Uterus (tissue), 7 donors: ENCODE measurements around a stretch of chr2.

GRCh38 chr2:149166955-149167491, 128.5 kb downstream of the LYPD6B start:
- PRO-cap, 4 experiments = no peak in any of the 4 experiments
- RAMPAGE, long total RNA, 2 experiments = no peak in any of the 2 experiments
- RRBS = no CpG with 5 or more reads among the region's 3 CpGs

GRCh38 chr2:150319548-150319924, 167.9 kb downstream of the RND3 start:
- PRO-cap, 4 experiments = no peak in any of the 4 experiments
- RAMPAGE, long total RNA, 2 experiments = no peak in any of the 2 experiments
- RRBS = no CpG with 5 or more reads among the region's 1 CpG

- PRO-cap, 4 experiments = no peak in any of the 4 experiments
- RAMPAGE, long total RNA, 2 experiments = no peak in any of the 2 experiments
- RRBS = no CpG with 5 or more reads among the region's 3 CpGs
These were observed 9.4 kb downstream of the RND3 start for GRCh38 chr2:150478048-150478562.

GRCh38 chr2:150630430-150631108, 143.1 kb upstream of the RND3 start:
- PRO-cap, 4 experiments = no peak in any of the 4 experiments
- RAMPAGE, long total RNA, 2 experiments = no peak in any of the 2 experiments
- RRBS = no CpG with 5 or more reads among the region's 2 CpGs

DNA sequence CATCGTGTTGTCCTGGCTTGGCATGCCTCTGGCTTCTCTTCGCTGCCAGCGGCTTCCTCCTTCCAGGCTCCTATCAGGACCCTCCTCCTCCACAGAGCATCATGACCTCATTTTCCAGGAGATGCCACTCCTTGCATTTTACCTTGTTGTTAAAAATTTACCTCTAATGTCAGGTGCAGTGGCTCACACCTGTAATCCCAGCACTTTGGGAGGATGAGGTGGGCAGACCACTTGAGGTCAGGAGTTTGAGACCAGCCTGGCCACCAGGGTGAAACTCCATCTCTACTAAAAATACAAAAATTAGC, 35.8 kb upstream of the NEB start:
- PRO-cap, 4 experiments = no peak in any of the 4 experiments
- RAMPAGE, long total RNA, 2 experiments = no peak in any of the 2 experiments
- RRBS = no CpG with 5 or more reads among the region's 3 CpGs

DNA sequence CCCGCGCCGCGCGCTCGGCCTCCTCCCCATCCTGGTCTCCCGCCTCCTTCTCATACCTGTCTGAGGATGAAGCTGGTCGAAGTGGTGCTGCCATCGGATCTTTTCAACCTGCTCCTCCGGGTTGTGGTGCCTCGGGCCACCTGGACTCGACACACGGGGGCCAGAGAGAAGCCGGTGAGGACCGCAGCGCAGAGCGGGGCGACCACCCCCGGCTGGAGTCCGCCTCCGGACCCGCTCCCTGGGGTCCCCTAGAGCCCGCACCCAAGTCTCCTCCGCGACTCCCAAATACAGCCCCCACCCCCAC, 618 bp downstream of the CACNB4 start:
- PRO-cap, 4 experiments = no peak in any of the 4 experiments
- RAMPAGE, long total RNA, 2 experiments = no peak in any of the 2 experiments
- RRBS = 2% methylated on average over 10 of the region's 25 CpGs

GRCh38 chr2:152171571-152172250, 3.9 kb downstream of the STAM2 start:
- PRO-cap, 4 experiments = no peak in any of the 4 experiments
- RAMPAGE, long total RNA, 2 experiments = no peak in any of the 2 experiments
- RRBS = no CpG with 5 or more reads among the region's 4 CpGs

- PRO-cap, 4 experiments = no peak in any of the 4 experiments
- RAMPAGE, long total RNA, 2 experiments = no peak in any of the 2 experiments
- RRBS = no CpG with 5 or more reads among the region's 3 CpGs
These were observed 83.7 kb downstream of the FMNL2 start for GRCh38 chr2:152418761-152419079.

DNA sequence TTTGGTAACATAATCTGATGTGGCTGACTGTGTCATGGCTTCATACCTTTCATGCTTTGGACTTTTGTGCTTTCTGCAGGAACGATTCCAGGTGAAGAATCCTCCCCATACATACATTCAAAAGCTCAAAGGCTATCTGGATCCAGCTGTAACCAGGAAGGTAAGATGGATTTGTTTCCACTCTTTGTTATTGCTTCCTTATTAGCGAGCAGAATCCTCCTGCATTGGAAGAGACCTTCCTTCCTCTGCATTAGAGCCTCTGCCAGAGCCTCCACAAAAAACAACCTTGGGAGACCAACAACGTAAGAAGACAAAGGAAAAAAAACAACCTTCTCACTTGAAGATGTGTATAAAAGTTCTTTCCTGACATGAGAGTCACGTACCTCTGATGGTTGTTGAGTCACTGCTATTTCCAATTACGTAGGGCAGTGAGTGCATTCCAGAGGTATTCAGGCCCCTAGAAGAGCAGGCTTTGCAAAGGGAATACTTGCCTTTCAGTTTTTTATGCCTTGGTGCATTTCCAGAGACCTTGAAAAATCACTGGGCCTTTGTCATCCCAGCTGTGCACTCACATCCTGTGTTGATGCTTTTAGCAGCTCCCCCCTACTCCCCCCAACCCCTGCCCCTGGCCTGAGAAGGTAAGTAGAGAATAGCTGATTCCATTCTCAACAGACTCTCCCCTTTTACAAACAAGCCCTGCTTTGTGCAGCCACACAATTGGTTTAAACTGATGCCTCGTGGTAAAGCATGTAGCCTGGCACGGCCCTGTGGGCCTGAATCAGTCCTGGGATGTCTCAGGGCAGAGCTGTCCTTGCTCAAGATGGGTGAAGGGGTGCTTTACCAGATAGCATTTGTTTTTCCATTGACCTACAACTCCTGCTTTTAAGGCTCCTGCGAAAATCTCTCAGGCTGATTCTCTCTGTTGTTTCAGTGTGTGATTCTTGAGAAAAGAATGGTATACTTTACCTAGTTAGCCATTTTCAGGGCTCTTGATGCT, 174.3 kb downstream of the PRPF40A start:
- PRO-cap, 4 experiments = no peak in any of the 4 experiments
- RAMPAGE, long total RNA, 2 experiments = no peak in any of the 2 experiments
- RRBS = no CpG with 5 or more reads among the region's 8 CpGs

- PRO-cap, 4 experiments = no peak in any of the 4 experiments
- RAMPAGE, long total RNA, 2 experiments = no peak in any of the 2 experiments
- RRBS = no CpG with 5 or more reads among the region's 4 CpGs
These were observed 87.6 kb downstream of the PRPF40A start for GRCh38 chr2:152629561-152630253.

DNA sequence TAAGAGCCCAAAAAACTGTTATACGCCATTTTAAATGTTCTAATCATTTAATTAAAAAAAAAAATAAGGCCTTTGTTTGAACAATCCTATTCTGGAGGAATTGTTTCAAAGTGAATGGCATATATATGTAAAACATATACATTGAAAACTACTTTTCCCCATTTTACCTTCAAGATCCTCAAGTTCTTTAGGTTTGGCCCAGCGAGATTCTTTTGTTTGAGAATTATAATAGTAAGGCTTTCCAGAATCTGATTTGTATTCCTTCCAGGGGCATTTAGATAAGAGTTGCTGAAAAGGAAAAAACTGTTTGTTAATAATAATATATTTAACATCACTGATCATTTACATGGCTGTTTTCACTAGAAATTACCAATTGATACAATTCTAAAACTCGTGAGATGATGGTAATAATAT, 38.1 kb downstream of the PRPF40A start:
- PRO-cap, 4 experiments = no peak in any of the 4 experiments
- RAMPAGE, long total RNA, 2 experiments = no peak in any of the 2 experiments
- RRBS = no CpG with 5 or more reads among the region's 3 CpGs

DNA sequence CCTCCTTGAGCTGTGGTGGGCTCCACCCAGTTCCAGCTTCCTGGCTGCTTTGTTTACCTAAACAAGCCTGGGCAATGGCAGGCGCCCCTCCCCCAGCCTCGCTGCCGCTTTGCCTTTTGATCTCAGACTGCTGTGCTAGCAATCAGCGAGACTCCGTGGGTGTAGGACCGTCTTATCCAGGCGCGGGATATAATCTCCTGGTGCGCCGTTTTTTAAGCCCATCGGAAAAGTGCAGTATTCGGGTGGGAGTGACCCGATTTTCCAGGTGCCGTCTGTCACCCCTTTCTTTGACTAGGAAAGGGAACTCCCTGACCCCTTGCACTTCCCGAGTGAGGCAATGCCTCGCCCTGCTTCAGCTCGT, 773.6 kb downstream of the KCNJ3 start:
- PRO-cap, 4 experiments = no peak in any of the 4 experiments
- RAMPAGE, long total RNA, 2 experiments = no peak in any of the 2 experiments
- RRBS = no CpG with 5 or more reads among the region's 17 CpGs

- PRO-cap, 4 experiments = peak in 4 of 4 experiments; most common plus-strand start chr2:156320284 (in 4); most common minus-strand start chr2:156320211 (in 4)
- RAMPAGE, long total RNA, 2 experiments = no peak in any of the 2 experiments
- RRBS = no CpG with 5 or more reads among the region's 55 CpGs
These were observed 12.7 kb downstream of the NR4A2 start for GRCh38 chr2:156319662-156320463.

- PRO-cap, 4 experiments = peak in 4 of 4 experiments; most common plus-strand start chr2:156320706 (in 4); most common minus-strand start chr2:156320733 (in 2)
- RAMPAGE, long total RNA, 2 experiments = no peak in any of the 2 experiments
- RRBS = no CpG with 5 or more reads among the region's 34 CpGs
These were observed 11.9 kb downstream of the NR4A2 start for GRCh38 chr2:156320464-156321112.

GRCh38 chr2:156331586-156332055, 900 bp downstream of the NR4A2 start:
- PRO-cap, 4 experiments = peak in 4 of 4 experiments; most common plus-strand start chr2:156332004 (in 1); most common minus-strand start chr2:156331938 (in 3)
- RAMPAGE, long total RNA, 2 experiments = no peak in any of the 2 experiments
- RRBS = no CpG with 5 or more reads among the region's 10 CpGs

GRCh38 chr2:156332056-156332413, 486 bp downstream of the NR4A2 start:
- PRO-cap, 4 experiments = peak in 4 of 4 experiments; most common plus-strand start chr2:156332090 (in 4); most common minus-strand start chr2:156332153 (in 1)
- RAMPAGE, long total RNA, 2 experiments = no peak in any of the 2 experiments
- RRBS = no CpG with 5 or more reads among the region's 15 CpGs

GRCh38 chr2:156333741-156334708, 1.5 kb upstream of the NR4A2 start:
- PRO-cap, 4 experiments = peak in 4 of 4 experiments; most common plus-strand start chr2:156334226 (in 4); most common minus-strand start chr2:156333921 (in 2)
- RAMPAGE, long total RNA, 2 experiments = no peak in any of the 2 experiments
- RRBS = 3% methylated on average over 6 of the region's 74 CpGs

DNA sequence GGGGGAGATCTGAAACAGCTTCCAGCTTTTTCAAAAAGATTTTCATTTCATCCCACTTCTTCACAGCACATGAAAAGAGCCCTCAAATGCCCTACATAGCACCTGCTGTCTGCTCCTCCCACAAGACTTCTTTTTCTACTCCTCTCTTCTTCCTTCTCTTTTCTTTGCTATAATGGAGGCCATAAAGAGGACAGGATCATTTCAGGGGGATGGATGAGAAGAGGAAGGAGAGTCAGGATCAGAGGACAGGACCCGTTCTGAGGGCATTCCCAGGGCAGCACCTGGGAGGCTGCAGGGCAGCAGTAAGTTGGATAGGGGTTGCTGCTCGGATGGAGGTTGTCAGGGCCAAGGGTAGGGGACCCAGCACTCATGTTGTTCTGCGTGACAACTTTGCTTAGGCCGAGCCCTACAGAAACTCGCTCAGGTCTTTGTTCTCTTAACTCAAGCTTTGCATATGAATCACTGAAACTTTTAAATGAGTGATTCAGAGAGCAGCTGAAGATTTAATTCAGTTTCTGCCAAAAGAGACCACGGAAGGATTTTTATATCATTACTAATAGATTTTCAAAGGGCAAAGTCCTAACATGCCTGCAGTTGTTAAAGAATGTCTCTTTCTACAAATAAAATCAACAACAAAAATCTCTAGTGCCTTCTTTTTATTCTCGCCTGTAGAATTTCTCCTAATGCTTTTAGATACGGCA, 11.2 kb upstream of the GALNT5 start:
- PRO-cap, 4 experiments = no peak in any of the 4 experiments
- RAMPAGE, long total RNA, 2 experiments = no peak in any of the 2 experiments
- RRBS = no CpG with 5 or more reads among the region's 8 CpGs

GRCh38 chr2:157438912-157439261, 5.0 kb downstream of the CYTIP start:
- PRO-cap, 4 experiments = no peak in any of the 4 experiments
- RAMPAGE, long total RNA, 2 experiments = no peak in any of the 2 experiments
- RRBS = no CpG with 5 or more reads among the region's 2 CpGs

DNA sequence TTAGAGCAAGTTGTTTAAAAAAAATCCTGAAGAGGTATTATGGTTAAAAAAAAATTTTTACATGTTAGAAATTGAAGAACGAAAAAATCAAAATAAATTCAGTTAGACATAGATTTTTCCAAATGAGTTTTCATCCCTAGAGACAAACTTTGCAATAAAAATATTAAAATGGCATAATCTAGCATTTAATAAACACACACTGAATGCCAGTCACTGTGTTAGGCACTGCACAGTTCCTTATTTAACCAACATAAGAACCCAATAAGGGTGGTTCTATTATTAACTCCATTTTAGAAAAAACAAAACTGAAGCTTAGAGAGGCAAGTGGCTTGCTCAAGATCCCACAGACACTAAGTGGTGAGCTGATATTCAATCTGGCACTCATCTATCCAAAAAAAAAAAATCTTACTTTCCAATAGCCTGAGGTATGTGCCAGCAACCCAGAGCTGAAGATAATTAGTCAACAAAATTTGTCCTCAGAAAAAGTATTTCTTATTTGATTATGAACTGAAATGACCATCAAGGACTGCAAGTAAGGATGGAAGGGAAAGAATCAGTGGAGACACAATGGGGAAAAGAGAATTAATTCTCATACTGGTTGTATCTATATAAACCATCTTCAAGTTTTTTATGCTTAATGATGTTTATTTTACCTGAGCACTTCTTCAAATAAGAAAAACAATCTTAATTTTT, 795 bp downstream of the CYTIP start:
- PRO-cap, 4 experiments = peak in 1 of 4 experiments; most common minus-strand start position 356 of the sequence (in 1)
- RAMPAGE, long total RNA, 2 experiments = no peak in any of the 2 experiments
- RRBS = no CpG with 5 or more reads among the region's 1 CpG